Endodermal cell (in vitro differentiated cells): ENCODE measurements around the genes NDST4 and NDST3.

- PRO-cap = no peak
Observed at GRCh38 chr4:113369482-113369851, 320.0 kb downstream of the ANK2 start.

GRCh38 chr4:113404737-113405395 lies 355.4 kb downstream of the ANK2 start:
- PRO-cap = no peak

- PRO-cap = no peak
Observed at GRCh38 chr4:113532684-113533305, 228.7 kb downstream of the CAMK2D start.

DNA sequence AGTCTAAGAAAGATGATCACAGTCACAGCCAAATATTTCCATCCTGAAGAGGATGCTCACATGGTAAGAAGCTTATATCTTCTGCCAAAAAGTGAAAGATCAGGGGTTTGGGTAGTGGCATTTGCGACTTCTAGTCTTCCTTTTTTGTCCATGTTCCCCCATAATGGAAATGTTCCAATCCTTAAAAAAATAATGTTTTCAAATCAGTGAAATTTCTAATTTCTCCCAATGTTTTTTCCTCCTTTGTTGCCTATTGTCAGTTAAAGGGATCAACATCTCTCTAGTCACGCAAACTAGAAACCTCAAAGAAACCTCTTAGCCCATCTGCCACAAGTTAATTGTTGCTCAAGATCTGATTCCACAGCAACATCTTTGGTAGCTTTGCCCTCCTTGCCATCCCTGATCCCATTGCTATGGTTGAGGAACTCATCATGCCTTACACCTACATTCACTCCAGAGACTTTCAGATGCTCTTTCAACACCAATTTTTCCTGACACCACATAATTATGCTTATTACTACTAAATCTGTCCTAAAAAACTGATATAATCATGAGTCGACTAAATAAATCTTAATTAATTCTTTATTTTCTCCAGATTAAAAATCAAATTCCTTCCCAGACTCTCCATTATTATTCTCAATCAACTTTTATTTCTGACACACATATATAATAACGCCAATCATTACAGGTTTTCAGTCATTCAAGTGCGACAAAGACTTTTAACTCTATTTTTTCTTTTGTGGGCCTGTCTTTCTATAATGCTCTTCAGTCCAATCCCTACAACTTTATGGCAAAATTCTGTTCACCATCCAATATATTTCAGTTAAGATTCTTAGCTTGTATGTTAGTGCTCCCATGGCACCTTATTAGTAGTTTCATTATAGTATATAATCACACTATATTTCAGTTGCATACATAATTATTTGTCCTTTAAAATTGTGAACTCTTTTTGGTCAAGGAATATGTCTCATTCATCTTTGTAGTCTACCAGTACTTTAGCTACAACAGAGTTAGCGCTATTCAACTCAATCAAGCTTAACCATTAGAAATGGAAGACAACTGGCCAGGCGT lies 112.5 kb downstream of the CAMK2D start:
- PRO-cap = no peak

DNA sequence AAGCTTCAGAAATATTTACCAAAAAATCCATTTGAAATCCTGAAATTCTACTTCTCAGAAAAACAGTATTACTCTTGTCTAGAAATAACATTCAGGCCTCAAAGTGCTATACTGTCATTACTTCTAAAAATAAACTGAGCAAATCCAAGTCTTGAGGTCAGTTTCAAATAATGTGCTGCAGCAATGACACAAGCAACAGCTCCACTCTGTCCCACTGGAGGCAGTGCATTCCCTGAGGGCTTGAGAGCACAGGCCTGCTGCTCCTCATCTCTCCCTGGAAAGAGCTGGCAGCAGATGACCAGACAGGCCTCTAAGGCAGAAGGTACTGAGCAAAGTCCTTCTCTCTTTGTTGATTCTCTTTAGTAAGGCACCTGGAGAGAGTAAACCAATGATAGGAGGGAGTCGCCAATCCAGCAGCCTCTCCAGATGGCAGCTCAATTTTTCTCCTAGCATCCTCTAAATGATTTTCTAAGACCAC lies 76.8 kb downstream of the CAMK2D start:
- PRO-cap = no peak

GRCh38 chr4:113758454-113759021 lies 3.0 kb downstream of the CAMK2D start:
- PRO-cap = no peak

DNA sequence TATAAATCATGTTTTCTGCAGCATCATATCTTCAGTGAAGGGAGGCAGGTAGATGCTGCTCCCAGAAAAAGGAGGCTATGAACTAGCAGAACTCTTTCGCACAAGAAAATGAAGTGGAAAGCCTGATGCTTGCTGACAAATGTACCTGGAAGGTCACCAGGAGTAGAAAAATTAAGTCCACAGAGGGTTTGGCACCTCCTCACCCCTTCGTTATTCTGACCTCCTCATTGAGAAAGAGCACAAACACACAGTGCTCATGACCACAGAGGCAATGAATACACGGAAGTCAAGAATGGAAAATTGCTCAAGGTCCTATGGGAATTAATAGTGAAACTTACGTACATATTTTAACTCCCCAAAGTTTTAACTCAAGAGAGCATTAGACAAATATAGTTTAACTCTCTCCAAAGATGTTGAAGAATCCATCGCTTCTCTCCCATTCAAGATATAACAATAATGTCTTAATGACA lies 83.6 kb upstream of the CAMK2D start:
- PRO-cap = no peak

GRCh38 chr4:114193681-114194103 lies 214.2 kb upstream of the ARSJ start:
- PRO-cap = no peak

- PRO-cap = no peak
Observed at GRCh38 chr4:115113353-115114228, at the start of gene NDST4. Gene NDST4, minus strand, starts transcription at chr4:115113620.

DNA sequence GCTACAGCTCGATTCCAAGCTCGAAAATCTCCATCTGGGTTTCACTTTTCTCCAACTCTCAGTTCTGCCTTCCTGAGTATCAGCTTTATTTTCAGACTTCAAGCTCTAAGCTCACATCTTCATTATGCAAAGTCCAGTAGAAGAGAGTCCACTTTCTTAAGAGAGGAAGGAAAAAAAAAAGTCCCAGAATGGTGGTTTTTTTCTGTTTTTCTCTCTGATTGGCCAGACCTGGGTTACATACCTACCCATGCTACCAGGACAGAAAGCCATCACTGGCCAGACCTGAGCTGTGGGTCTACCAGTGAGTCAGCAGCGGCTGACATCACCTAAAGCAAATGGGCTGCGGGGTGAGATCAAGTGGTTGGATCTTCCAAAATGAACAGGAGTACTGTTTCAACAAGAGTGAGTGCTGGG lies 1.7 kb upstream of the NDST3 start:
- PRO-cap = unidirectional peak, plus-strand start at position 300 of the sequence

DNA sequence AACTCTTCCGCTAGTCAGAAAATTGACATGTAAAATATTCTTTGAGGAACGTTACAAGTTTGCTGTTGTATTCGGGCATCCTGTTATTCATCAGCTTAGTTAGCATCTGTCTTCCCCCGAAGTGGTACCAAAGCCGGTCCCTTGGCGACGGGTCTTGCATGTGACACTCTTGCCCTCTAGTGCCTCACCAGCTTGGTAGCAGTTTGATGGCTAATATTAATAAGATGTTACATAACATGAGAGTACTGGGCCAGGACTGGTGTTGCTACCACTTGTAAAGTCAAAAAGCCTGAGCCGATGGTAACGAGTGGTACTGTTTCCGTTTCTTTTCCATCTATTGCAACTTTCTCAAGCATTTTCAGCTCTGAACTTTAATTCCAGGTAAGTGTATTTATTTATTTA lies at the start of gene NDST3:
TSS of gene NDST3 (plus strand) at position 275 of the 402 bp plus-strand sequence.
- PRO-cap = no peak

GRCh38 chr4:118276574-118277088 lies 76.2 kb downstream of the PRSS12 start:
- PRO-cap = no peak

DNA sequence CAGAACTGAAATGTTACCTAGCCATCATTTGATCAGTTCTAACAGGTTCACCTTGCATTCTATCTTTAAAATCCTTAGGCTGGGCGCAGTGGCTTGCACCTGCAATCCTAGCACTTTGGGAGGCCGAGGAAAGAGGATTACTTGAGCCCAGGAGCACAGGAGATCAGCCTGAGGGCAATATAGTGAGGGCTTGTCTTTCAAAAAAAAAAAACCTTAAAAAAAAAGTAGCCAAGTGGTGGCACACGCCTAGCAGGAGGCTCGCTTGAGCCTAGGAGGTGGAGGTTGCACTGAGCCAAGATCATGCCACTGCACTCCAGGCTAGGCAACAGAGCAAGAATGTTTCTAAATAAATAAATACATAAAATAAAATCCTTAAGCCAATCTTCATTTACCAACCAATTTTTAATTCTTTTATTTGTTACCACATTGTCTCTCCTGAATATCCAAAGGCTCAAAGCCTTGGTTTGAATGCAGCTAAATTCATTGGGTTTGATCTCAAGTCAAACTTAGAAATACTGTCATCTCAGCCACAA lies 75.5 kb downstream of the PRSS12 start:
- PRO-cap = no peak

DNA sequence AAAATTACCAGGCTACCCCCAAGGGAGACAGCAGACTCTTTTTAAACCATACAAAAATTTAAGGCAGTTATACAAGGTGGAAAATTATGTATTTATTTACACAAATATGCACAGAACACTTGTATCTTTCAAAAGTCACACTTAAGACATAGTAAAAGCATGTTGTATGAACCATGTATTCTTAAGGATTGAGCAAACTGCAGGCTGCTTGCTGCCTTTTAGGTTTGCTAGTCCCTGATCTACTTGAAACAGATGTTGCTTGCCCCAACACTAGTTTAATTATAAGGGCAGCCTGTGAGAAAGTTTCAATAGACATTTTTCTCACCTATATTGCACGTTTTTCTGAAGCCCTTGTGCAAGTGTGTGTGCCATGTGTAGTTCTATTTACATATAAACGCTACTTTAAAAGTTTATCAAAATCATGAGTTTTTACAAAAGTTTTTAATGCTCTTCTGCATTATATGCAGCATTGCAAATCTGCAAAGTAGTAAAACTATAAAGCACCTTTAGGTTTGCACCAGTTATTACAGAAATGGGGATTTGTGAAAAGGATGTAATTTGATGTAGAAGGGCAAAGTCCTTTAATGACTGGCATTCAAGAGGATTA lies 72.7 kb downstream of the PRSS12 start:
- PRO-cap = no peak

- PRO-cap = no peak
Observed at GRCh38 chr4:118351825-118352625, 778 bp downstream of the PRSS12 start.

GRCh38 chr4:118751545-118752033 lies 66.4 kb downstream of the METTL14 start:
- PRO-cap = no peak

DNA sequence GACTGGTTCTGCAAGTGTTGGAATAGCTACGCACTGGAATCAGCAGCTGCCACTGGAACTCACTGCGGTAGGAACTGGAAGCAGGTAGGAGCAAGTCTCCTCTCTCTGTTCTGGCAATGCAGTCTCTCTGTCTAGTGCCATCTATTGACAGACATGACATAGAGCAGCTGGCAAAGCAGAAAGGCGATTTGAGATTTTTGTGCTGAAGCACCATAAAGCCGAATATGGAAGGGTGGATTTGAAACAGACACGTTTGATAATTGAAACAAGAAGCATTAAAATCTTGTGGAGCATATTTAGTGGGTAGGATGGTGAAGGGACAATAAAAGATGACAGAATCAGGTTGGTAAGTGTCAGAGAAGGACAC lies 23.5 kb upstream of the SYNPO2 start:
- PRO-cap = no peak

GRCh38 chr4:118896919-118897579 lies 8.4 kb downstream of the SYNPO2 start:
- PRO-cap = no peak

DNA sequence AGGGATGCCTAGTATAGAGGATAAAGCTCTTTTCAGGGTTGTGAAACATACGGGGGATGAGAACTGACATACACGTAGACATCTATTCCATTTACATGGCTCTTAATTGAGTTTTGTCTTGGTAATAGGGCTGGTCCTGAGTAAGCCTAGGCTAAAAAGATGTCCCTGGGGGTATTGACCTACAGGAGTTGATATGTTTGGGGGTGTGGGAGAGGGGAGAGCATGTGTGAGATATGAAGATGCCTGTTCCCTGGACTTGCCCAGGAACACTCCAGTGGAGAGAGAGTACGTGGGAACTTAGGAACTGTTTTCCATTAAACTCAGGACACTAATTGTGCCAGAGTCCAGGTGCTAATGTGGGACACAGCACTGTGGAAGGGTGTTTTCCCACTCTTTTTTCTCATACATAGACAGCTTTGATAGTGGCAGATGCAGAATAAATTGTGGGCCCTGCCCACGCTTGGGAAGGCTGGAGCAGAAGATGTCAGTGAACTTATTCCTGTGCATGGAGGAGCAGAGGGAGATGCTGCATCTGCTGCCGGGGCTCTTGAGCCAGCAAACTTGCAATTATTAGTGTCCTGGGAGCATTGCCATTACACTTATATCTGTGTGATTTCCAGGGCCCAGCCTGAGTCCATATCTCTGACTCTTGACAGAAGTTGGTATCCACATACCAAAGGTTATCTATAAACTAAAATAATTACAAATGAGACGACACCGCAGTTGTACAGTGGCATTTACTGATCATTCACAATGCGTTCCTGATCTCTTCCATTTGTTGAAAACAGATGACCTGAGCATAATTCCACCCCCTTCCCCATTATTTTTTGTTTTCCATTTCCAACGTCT lies 20.8 kb downstream of the SYNPO2 start:
- PRO-cap = no peak

DNA sequence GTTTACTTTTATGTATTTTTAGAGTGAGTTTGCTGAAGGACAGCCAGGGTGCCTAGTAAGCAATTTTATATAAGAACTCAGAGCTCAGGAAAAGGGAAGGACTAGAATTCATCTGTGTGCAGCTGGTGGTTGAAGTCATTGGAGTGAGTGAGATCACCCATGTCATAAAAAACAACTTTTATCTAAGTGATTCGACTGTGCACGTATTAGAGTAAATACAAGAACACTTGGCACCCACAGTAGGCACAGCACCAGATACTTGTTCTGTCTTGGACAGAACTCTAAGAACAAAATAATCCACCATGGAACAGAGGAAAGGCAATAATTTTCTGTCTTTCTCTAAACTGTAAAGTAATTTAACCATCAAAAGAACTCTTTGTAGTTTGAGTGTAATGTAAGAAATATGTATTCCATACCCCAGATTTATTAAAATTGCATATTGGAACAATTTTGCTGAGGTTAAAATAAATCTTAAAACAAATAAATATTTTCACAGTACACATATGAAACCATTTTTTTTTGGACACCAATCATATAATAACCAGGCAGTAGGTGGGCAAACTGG lies 31.7 kb downstream of the SYNPO2 start:
- PRO-cap = no peak